AG10803 (cell line): ENCODE results near the gene STPG3.

GRCh38 chr9:136634734-136635229 is 27.9 kb upstream of the EGFL7 start:
- RRBS, result no CpG with 5 or more reads among the region's 9 CpGs

DNA sequence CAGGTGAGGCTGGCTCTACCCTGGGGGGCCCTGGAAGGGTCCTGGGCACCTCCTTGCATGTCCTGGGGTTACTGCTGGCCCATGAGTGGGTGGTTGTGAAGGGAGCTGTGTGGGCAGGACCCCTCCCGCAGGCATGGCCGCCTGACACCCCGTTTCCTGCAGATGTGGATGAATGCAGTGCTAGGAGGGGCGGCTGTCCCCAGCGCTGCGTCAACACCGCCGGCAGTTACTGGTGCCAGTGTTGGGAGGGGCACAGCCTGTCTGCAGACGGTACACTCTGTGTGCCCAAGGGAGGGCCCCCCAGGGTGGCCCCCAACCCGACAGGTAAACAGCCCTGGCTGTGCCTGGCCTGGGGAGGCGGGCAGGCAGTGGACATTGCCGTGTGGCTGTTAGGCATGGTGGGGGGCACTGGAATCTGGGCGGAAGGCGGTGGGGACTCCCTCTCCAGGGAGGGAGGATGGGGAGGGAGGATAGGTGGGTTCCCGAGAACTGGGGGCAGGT is 7.3 kb downstream of the EGFL7 start:
- RRBS, result no CpG with 5 or more reads among the region's 15 CpGs

GRCh38 chr9:136678586-136678993 is 8.7 kb downstream of the AGPAT2 start:
- RRBS, result no CpG with 5 or more reads among the region's 4 CpGs

GRCh38 chr9:136687871-136688352 is 655 bp upstream of the AGPAT2 start:
- RRBS, result 15% methylated on average over 9 of the region's 31 CpGs

DNA sequence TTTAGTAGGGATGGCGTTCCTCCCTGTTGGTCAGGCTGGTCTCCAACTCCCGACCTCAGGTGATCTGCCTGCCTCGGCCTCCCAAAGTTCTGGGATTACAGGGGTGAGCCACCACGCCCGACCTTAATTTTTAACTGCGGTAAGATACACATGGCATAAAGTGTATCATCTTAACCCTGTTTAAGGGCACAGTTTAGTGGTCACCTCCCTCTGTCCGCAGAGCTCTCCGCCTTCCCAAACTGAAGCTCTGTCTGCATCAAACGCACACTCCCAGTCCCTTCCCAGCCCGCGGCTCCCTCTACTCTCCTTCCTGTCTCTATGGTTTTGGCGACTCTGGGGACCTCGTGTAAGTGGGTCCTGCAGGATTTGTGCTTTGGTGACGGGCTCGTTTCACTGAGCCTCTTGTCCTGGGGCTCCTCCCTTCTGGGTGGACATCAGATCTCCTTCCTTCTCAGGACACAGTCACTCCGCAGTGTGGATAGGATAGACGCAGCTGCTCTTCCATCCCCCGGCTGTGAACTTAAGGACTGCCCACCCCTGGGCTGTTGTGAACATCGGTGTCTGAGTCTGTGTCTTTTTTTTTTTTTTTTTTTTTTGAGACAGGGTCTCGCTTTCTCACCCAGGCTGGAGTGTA is 3.4 kb downstream of the DIPK1B start:
- RRBS, result no CpG with 5 or more reads among the region's 20 CpGs

- RRBS, result no CpG with 5 or more reads among the region's 34 CpGs
Measured at GRCh38 chr9:136720516-136721636, 8.5 kb downstream of the DIPK1B start.

GRCh38 chr9:136729092-136729626 is 13.6 kb downstream of the LCN10 start:
- RRBS, result no CpG with 5 or more reads among the region's 9 CpGs

DNA sequence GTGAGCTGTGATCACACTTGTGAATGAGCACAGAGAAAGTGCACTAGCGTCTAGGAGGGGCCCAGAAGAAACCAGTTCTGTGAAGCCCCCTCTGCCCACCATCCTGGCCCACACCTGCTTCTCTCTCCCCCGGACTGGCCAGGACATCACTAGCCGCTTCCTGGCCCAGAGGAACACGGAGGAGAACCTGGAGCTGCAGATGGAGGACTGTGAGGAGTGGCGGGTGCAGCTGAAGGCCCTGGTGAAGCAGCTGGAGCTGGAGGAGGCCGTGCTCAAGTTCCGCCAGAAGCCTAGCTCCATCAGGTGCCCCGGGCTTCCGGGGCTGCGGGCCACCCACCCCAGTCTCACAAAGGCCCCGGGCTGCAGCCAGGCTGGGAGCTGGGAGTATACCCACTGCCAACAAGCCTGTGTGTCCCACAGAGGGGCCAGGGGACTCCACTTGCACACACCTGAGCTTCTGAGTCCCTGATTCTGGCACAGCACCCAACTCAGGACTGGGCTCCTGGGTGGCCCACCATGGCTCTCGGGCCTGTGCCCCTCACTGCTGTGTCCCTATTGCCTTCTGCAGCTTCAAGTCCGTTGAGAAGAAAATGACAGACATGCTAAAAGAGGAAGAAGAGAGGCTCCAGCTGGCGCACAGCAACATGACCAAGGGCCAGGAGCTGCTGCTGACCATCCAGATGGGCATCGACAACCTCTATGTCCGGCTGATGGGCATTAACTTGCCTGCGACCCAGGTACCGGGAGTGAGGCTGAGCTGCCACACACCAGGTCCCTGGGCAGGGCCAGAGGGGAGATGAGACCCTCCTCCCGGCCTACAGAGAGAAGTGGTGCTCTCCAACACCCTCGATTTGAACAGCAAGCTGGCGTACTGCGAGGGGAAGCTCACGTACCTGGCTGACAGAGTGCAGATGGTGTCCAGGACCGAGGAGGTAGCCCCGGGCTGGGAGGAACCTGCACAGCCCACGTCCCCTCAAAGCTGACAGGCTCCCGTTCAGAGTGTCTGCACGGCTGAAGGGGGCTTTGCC is 1.5 kb upstream of the RABL6 start:
- RRBS, result 84% methylated on average over 5 of the region's 28 CpGs

DNA sequence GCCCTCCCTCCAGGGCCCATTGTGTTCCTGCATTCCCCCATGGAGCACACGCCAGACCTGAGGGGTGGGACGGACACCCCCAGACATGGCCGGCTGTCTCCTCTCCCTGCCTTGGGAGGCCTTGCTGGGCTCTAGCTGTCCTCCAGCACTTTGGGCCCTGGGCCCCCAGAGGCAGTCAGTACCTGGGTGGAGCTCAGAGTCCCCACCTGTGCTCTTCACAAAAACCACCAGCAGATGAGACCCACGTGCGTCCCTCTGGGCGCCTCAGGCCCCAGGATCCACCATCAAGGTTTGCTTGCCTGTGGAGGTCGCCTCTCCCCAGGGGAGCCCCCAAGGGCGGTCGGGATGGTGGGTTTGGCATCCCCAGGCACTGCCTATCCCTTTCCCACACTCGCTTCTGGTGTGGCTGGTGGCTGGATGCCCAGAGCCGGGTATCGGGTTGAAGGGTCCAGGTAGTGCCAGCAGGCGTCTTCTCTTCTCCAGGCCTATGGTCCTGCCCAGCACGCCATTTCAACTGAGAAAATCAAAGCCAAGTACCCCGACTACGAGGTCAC is 1.1 kb downstream of the PHPT1 start:
- RRBS, result no CpG with 5 or more reads among the region's 16 CpGs

DNA sequence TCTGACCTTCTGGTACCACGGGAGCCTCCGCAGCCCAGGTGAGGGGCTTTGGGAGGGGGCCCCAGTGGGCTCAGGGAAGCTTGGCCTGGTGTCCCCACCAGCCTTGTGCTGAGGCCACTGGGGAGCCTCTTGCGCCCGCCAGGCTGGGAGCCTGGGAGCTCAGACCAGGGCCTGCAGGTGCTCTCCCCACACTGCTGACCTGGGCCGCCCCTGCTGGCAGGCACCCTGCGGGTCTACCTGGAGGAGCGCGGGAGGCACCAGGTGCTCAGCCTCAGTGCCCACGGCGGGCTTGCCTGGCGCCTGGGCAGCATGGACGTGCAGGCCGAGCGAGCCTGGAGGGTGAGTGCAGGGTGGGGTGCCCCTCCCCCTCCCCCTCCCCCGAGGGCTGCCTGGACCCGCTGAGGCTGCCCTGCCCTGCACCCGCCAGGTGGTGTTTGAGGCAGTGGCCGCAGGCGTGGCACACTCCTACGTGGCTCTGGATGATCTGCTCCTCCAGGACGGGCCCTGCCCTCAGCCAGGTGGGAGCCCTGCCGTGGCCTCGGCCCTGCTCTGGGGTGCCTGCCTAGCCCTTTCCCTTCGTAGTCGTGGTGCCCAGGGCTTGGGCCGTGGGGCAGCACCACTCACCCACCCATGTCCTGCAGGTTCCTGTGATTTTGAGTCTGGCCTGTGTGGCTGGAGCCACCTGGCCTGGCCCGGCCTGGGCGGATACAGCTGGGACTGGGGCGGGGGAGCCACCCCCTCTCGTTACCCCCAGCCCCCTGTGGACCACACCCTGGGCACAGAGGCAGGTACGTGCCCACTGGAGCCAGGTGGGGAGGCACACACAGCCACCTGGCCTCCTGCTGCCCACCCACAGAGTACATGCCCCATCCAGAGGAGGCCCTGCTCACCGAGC is 5.9 kb downstream of the MAMDC4 start:
- RRBS, result no CpG with 5 or more reads among the region's 32 CpGs

- RRBS, result no CpG with 5 or more reads among the region's 9 CpGs
Measured at GRCh38 chr9:136880222-136880664, 6.1 kb upstream of the TRAF2 start.

GRCh38 chr9:136986048-136986315 is 3.2 kb downstream of the LCNL1 start:
- RRBS, result 14% methylated on average over 12 of the region's 17 CpGs

- RRBS, result 3% methylated on average over 17 of the region's 65 CpGs
Measured at GRCh38 chr9:137129602-137130089, 9.3 kb upstream of the GRIN1 start.

DNA sequence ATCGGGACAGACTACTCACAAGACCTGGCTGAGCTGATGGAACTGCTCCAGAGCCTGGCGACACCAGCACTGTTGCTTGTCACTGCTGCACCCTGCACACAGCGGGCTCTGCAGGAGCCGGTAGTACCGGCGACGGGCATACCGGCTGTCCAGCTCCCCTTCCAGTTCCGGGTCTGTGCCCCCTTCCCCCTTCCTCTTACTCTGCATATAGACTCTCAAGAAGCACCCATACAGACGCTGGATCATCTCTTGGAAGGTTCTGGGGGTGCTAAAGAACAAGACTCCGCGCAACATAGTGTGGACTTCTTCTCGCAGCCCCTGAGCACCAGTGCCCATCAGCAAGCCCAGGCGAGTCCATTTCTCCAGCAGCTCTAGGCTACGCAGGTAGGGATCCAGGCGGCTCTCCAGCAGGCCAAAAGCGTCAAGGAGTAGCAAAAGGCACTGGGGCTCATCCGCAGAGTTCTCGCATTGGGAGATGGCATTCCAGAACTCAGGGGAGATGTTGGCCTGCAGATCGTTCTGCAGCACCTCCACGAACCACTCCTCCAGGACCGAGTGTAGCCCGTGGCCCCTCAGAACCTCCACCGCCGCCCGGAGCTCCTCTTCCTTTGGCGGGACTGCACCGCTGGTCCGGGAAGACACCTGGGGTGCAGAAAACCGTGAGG is 766 bp downstream of the ANAPC2 start:
- RRBS, result 0% methylated on average over 2 of the region's 30 CpGs

- RRBS, result 42% methylated on average over 1 of the region's 31 CpGs
Measured at GRCh38 chr9:137191883-137192865, 3.7 kb downstream of the SSNA1 start.

DNA sequence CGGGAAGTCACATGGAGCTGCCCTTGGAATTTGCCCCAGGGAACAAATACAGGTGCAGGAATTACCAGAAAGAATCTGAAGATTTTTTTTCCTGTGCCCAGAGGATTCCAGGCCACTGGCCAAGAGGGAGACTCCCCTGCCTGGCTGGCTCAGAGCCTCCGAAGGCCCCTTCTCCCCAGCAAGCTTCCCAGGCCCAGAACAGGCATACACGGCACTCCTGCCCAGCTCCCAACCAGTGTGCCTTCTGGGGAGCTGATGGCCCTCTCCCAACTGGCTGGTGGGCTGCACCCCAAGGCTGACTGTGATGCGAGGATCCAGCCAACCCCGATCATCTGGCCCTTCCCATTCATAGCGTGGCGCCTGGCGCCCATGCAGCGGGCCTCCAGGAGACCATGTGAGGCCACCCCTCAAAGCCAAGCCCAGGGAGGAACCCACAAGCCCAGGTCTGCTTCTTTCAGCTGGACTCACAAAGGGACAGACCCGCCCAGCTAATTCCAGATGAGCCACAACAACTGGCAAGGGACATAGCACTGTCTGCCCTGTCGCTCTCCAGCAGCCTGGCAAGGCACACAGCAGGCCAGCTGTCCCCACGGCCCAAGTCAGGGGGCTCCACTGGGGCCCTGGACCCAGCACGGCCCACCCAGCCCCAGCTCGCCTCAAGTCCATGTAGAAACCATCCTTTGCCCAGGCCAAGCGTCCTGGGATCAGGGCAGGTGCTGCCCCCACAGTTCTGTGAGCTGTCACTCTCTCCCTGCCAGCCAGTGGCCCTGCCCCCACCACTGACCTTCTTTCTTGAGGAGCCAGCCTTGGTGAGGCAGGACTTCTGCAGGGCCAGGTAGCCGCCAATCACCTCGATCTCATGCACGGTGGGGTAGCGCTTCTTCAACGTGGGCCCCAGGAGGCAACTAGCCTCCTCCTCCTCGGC is 2.1 kb downstream of the TPRN start:
- RRBS, result no CpG with 5 or more reads among the region's 21 CpGs

GRCh38 chr9:137207196-137207714 is 1.8 kb downstream of the NDOR1 start:
- RRBS, result no CpG with 5 or more reads among the region's 8 CpGs

GRCh38 chr9:137226500-137226835 is 834 bp upstream of the RNF224 start:
- RRBS, result no CpG with 5 or more reads among the region's 9 CpGs

DNA sequence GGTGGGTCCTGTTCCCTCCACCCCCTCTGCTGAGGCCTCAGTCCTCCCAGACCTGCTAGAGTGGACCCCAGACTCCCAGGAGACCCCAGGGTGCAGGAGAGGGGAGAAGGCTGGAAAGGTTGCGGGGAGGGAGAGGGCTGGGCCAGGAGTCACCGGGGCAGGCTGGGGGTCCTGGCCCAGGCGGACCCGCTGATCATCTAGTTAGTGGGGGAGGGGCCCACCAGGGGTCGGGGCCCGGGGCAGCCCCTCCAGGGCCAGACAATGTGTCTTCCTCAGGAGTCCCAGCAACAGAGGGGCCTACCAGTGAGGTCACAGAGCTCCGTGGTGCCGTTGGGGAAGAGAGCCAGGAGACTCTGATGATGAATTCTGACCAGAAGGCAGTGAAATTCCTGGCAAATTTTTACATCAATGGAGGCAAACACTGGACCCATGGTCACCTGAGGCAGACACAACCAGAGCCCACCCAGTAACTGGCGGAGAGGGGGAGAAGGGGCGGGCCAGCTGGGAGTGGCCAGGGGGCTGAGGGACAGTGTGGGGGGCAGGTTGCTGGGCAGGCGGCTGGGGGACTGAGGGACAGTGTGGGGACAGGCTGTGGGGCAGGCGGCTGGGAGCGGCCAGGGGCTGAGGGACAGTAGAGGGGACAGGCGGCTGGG is at the start of gene STPG3:
STPG3 (plus strand) TSS at position 356 of the 653 bp plus-strand sequence.
- RRBS, result 39% methylated on average over 5 of the region's 14 CpGs

- RRBS, result 56% methylated on average over 6 of the region's 44 CpGs
Measured at GRCh38 chr9:137293120-137294125, 8.6 kb downstream of the NRARP start.